Liver (tissue), 9 donors: ENCODE results near the gene MTHFR.

GRCh38 chr1:11790359-11791411, 15.1 kb downstream of the MTHFR start:
- PRO-cap, 5 experiments: peak in 5 of 5 experiments; most common plus-strand start chr1:11791212 (in 3); most common minus-strand start chr1:11791020 (in 4)
- RAMPAGE, long total RNA, 2 experiments: no peak in any of the 2 experiments
- RRBS: no CpG with 5 or more reads among the region's 27 CpGs

- PRO-cap, 5 experiments: peak in 5 of 5 experiments; most common plus-strand start chr1:11805671 (in 2); most common minus-strand start chr1:11805477 (in 5)
- RAMPAGE, long total RNA, 2 experiments: start-site peak on the minus strand in 1 of 2 experiments, at chr1:11805902-11805937 at its widest, 140 reads per replicate
- RRBS: 1% methylated on average over 24 of the region's 53 CpGs
Measured at GRCh38 chr1:11805439-11806035, at the start of gene MTHFR. TSS of gene MTHFR (minus strand) at chr1:11805964.

DNA sequence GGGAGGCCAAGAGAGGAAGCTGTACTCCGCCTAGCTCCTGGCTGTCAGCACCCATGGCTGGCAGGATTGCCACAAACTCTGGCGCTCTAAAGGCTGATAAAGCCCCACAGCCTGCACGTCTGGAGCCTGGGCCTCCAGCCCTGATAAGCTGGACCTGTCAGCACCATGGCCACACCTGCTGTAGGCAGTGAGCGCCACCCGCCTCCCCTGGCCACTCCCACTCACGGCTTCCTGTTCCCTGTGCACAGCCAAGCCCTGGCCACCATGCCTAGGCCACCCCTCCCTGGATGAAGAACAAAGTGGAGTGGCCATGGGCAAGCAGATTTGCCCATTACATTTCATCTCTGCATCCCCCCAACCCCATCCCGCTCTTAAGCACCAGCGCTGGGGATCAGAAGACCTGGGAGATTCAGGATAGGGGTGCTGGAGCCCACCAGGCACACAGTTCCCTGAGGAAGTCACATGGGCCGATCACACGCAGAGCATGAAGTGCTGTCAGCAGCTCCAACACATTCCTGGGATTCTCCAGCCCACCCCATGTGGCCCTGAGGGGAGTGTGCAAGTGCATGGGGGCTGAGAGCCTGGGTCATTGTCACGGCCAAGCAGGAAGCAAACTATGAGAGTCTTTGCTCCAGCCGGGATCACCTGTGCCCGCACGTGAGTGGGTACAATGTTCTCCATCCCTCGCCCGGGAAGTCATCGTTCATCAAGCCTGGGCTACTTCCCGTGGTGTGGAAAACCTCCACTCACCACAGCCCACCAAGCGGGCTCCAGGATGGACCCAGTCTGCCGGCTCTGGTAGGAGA, 24.4 kb upstream of the NPPB start:
- PRO-cap, 5 experiments: no peak in any of the 5 experiments
- RAMPAGE, long total RNA, 2 experiments: no peak in any of the 2 experiments
- RRBS: 85% methylated on average over 8 of the region's 20 CpGs

GRCh38 chr1:11998638-11999267, 18.5 kb downstream of the MFN2 start:
- PRO-cap, 5 experiments: no peak in any of the 5 experiments
- RAMPAGE, long total RNA, 2 experiments: no peak in any of the 2 experiments
- RRBS: no CpG with 5 or more reads among the region's 9 CpGs

DNA sequence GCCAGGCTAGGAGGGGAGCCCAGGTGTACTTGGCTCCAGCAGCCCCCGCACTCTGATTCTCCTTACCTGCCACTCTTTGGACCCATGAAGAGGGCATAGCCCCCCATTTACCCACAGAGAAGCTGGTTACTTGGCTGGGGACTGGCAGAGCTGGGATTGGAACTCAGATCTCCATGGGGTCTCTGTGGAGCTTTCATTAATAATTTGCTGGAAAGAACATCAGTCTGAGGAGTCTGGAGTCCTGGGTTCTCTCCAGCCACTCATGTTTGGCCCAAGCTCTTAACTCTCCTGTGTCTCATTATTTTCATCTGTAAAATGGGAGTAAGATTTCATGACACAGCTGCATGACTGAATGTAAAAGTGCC, 8.9 kb upstream of the MIIP start:
- PRO-cap, 5 experiments: no peak in any of the 5 experiments
- RAMPAGE, long total RNA, 2 experiments: no peak in any of the 2 experiments
- RRBS: no CpG with 5 or more reads among the region's 1 CpG

DNA sequence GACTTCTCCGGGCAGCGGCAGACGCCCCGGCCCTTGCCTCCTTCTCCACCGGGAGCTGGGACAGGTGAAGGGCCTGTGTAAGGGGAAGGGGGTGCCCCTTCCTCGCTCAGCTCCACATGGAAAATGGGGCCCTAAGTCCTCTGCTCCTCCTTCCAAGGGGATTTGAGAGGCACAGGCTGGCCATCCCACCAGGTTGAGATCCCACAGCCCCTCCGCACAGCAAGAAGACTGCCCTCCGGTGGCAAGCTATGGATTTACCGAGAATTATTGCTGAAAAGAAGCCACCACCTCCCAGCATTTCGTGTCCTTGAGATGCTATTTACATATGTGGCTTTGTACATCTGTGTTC, 16.4 kb downstream of the TNFRSF8 start:
- PRO-cap, 5 experiments: no peak in any of the 5 experiments
- RAMPAGE, long total RNA, 2 experiments: no peak in any of the 2 experiments
- RRBS: no CpG with 5 or more reads among the region's 10 CpGs

- PRO-cap, 5 experiments: no peak in any of the 5 experiments
- RAMPAGE, long total RNA, 2 experiments: no peak in any of the 2 experiments
- RRBS: no CpG with 5 or more reads among the region's 6 CpGs
Measured at GRCh38 chr1:12095810-12096443, 32.8 kb downstream of the TNFRSF8 start.

- PRO-cap, 5 experiments: peak in 5 of 5 experiments; most common plus-strand start chr1:12131045 (in 4); most common minus-strand start chr1:12130827 (in 3)
- RAMPAGE, long total RNA, 2 experiments: no peak in any of the 2 experiments
- RRBS: no CpG with 5 or more reads among the region's 11 CpGs
Measured at GRCh38 chr1:12130524-12131164, 36.1 kb upstream of the TNFRSF1B start.

- PRO-cap, 5 experiments: peak in 4 of 5 experiments; most common plus-strand start chr1:12158149 (in 2); most common minus-strand start chr1:12157690 (in 2)
- RAMPAGE, long total RNA, 2 experiments: no peak in any of the 2 experiments
- RRBS: no CpG with 5 or more reads among the region's 12 CpGs
Measured at GRCh38 chr1:12157124-12158275, 9.3 kb upstream of the TNFRSF1B start.

GRCh38 chr1:12178829-12179645, 12.2 kb downstream of the TNFRSF1B start:
- PRO-cap, 5 experiments: peak in 2 of 5 experiments; most common plus-strand start chr1:12179278 (in 1); most common minus-strand start chr1:12179184 (in 2)
- RAMPAGE, long total RNA, 2 experiments: no peak in any of the 2 experiments
- RRBS: 46% methylated on average over 4 of the region's 26 CpGs

DNA sequence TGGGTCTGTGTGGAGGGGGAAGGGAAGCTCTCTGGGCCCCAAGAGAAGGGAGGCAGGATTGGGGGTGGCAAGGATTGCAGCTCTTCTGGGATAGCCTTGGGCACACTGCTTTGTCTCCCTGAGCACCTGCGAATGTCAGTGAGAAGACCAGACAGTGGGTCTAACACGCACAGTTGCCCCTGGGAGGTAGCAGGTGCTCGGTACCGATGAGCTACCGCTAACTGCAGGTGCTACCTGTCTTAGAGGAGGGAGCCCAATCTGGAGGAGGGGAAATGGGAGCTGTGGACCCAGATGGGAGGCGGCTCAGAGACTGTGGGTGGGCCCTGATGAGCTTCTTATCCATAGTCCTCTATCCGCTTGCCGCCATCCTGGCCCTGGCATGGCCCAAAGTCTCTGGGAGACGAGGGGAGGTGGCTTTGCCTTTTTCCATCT, 16.1 kb downstream of the TNFRSF1B start:
- PRO-cap, 5 experiments: no peak in any of the 5 experiments
- RAMPAGE, long total RNA, 2 experiments: no peak in any of the 2 experiments
- RRBS: no CpG with 5 or more reads among the region's 9 CpGs

DNA sequence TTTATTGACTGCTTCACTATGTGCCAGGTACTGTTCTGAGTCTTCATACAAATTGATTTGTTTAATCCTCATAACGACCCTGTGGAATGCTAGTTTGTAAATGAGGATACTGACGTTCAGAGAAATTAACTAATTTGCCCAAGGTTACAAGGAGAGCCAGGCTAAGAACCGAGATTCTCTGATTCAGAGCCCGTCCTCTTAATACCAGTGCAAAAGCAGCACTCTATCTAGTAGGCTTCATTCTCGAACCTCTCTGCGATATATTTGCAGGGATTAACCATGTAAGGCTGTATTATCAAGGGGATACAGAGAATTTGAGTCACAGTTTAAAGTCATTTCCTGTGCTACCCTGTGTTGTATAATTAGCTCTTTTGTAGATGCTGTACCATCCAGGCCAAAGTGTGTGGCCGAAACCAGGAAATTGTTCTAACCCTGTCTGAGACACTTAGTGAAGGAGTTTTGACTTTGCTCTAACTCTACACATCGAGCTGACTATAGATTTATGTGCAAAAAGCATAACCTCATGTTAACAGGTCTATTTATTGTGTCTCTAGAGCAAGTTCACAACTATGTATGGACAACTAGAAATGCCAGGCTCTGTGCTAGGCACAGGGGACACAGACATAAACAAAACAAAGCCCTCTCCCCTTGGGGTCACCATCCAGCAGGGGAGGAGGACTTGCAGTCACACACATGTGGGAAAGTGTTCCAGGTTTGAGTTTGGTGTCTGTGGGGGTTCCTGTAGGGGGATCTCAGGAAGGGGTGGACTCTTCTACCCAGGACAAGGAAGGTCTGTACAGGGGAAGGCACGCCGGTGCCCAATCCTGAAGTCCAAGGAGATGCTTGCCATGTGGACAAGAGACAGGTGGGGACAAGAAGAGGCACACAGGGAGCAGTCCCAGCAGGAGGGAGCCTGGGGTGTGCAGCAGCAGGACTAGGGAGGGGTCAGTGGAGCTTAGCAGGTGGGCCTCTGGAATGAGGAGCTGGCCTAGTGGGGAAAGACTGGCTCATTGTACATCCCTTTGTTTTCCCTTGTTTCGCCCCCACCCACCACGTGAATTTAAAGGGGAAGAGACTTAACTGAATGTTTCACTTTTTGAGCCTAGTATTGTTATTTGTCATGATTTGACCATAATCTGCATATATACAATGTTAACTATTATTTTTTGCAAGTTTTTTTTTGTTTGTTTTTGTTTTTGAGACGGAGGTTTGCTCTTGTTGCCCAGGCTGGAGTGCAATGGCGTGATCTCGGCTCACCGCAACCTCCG, 182.1 kb downstream of the DHRS3 start:
- PRO-cap, 5 experiments: no peak in any of the 5 experiments
- RAMPAGE, long total RNA, 2 experiments: no peak in any of the 2 experiments
- RRBS: no CpG with 5 or more reads among the region's 17 CpGs

DNA sequence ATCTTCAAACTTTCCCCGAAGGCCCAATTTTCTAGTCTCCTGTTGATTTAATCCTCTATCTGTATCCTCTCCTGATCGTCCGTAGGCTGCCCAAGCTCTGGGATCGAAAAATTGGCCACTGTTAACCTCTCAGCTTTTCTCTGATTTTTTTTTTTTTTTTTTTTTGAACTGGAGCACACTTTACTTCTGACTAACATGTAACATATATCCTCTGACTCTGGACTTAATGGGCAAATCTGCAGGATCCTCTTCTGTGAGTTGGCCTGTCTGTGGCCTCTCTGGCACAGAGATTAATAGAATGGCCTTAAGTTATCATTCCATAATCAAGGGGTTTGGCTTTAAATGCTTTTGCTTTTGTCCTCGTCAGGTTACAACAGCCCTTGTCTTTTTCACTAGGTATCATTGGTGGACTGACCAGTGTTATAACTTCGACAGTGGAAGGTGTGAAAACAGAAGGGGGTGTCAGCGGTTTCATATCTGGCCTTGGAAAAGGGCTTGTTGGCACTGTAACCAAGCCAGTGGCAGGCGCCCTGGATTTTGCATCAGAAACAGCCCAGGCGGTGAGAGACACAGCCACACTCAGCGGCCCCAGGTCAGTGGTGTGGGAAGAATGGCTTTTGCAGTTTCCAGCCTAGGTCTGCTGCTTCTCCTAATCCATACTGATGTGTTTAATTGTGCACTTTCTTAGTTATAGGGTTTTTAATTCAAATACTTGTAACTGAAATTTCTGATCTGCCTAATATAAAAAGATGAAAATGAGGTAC, 158.0 kb downstream of the DHRS3 start:
- PRO-cap, 5 experiments: no peak in any of the 5 experiments
- RAMPAGE, long total RNA, 2 experiments: no peak in any of the 2 experiments
- RRBS: no CpG with 5 or more reads among the region's 10 CpGs

DNA sequence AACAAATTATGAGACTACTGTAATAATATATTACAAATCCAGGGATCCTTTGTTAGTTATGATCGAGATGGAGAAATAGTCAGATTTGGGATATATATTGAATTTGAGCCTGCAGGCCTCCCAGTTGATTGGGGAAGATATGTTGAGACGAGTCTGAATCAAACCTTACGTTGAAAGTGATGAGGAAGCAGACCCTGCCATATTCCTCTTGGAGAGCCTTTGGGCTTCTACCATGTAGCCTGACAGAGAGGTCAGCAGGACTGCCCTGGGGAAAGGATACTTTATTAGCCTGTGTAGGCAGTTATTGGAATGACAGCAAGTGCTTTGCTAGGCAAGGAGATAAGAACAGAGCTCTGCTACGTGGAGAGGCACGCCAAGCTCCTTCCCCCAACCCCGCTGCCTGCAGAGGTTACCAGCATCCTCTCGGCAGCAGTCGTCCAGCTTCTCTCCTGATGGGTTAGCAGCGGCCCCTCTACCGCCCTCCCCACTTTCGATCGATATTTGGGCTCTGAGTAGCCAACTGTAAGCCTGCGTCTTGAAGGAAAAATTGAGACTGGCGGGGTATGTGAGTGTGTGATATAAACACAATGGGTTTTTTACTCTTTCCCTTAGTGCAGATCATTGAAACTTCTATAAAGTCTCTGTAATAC, 122.4 kb downstream of the DHRS3 start:
- PRO-cap, 5 experiments: no peak in any of the 5 experiments
- RAMPAGE, long total RNA, 2 experiments: no peak in any of the 2 experiments
- RRBS: no CpG with 5 or more reads among the region's 14 CpGs

- PRO-cap, 5 experiments: peak in 5 of 5 experiments; most common plus-strand start chr1:12527567 (in 3); most common minus-strand start chr1:12527752 (in 2)
- RAMPAGE, long total RNA, 2 experiments: start-site peak on the minus strand in 1 of 2 experiments, at chr1:12527740-12527794 at its widest, 8 reads per replicate
- RRBS: no CpG with 5 or more reads among the region's 25 CpGs
Measured at GRCh38 chr1:12527258-12528023, 90.6 kb downstream of the DHRS3 start.

DNA sequence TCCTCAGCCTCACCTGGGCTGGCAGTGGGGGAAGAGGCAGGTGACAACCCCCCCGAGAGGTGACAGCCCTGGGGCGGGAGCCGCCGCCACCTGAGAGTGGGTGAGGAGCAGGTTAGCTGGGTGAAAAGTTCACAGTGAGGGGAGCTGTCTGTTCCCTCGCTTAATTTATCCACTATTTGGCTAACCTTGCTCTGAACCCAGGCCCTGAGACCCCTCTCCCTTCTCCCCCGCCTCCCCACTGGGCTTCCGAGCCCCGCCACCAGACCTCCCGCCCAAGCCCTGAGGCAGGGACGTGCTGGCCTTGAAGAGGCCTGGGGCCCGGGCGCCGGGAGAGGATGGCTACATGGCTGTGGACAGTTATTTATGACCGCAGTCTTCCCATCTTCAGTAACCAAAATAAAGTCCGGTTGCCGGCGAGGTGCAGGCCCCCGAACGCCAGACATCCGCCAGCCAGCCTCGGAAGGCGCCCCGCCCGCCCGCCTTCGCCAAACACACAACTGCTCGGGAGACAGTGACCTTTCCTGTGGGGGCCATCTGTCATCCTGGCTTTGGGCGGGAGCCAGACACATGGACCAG, 69.1 kb downstream of the DHRS3 start:
- PRO-cap, 5 experiments: no peak in any of the 5 experiments
- RAMPAGE, long total RNA, 2 experiments: no peak in any of the 2 experiments
- RRBS: 50% methylated on average over 1 of the region's 28 CpGs

- PRO-cap, 5 experiments: peak in 2 of 5 experiments; most common minus-strand start chr1:12600454 (in 1)
- RAMPAGE, long total RNA, 2 experiments: no peak in any of the 2 experiments
- RRBS: no CpG with 5 or more reads among the region's 9 CpGs
Measured at GRCh38 chr1:12600346-12600887, 17.6 kb downstream of the DHRS3 start.

DNA sequence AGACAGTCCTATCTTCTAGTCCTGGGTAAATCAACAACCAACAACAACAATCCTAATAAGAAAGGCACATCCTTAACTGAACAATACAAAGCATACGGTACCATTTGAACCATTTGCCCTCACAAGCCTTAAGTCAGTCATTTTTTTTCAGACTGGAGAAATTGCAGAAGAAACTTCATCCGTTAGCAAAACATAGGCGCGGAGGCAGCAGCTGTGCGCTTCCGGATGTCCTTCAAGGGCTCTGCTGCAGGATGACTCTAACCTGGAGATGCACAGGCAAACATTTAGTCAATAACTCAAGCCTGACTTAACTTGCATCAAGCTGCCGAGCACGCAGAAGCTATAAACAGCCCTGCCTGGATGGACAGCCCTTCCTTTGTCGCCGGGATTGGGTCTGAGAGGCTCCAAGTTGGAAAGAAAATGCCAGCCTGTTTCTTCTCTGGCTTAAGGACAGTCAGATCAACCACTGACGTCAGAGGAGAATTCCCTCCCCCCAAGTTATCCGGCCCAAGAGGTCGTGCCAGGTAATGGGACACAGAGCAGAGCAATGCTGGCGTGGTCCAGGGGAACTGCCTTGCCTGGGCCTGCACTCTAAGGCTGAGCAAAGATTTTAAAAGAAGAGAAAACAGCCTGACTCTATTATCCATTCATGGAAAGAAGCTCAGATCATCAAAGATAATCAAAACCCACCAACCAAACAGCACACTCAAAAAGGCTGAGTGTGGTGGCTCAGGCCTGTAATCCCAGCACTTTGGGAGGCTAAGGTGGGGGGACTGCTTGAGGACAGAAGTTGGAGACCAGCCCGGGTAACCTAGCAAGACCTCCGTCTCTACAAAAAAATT, 27.1 kb upstream of the LRRC38 start:
- PRO-cap, 5 experiments: no peak in any of the 5 experiments
- RAMPAGE, long total RNA, 2 experiments: no peak in any of the 2 experiments
- RRBS: 57% methylated on average over 3 of the region's 16 CpGs

- PRO-cap, 5 experiments: no peak in any of the 5 experiments
- RAMPAGE, long total RNA, 2 experiments: no peak in any of the 2 experiments
- RRBS: 66% methylated on average over 4 of the region's 23 CpGs
Measured at GRCh38 chr1:13700756-13701354, 867 bp downstream of the PRDM2 start.

- PRO-cap, 5 experiments: no peak in any of the 5 experiments
- RAMPAGE, long total RNA, 2 experiments: no peak in any of the 2 experiments
- RRBS: no CpG with 5 or more reads among the region's 14 CpGs
Measured at GRCh38 chr1:13778161-13778939, 78.4 kb downstream of the PRDM2 start.